ReNcell CX (cell line): Measurements from ENCODE around the gene TMEM120B.

GRCh38 chr12:121646784-121647286 lies 22.6 kb downstream of the MORN3 start:
- PRO-cap: no peak

DNA sequence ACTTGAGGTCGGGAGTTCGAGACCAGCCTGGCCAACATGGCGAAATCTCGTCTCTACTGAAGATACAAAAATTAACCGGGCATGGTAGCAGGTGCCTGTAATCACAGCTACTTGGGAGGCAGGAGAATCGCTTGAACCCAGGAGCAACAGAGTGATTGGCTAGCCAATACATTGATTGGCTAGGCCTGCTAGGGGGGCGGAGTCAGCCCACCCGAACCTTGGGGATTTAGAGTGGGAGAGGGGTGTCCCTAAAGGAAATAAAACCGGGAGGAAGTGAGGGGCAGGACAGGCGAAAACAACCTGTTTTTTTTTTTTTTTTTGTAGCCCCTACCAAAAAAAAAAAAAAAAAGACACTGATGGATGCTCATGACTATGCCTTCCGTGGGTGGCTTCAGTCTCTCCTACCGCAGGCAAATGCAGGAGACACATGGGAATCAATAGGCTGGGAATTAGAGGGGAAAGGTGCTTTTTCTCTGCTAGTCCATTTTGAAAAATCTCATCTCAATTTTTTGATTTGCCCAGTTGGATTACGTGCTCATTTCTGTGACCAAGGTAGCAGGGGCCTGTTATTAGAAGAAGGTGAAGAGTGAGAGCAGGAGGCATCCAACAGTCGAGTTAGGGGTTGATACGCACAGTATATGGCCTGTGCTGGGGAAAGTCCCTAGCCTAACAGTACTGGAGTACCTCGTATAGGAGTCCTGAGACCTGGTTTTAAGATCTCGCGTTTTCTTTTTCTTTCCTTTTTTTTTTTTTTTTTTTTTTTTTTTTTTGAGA lies 4.7 kb downstream of the MORN3 start:
- PRO-cap: no peak

DNA sequence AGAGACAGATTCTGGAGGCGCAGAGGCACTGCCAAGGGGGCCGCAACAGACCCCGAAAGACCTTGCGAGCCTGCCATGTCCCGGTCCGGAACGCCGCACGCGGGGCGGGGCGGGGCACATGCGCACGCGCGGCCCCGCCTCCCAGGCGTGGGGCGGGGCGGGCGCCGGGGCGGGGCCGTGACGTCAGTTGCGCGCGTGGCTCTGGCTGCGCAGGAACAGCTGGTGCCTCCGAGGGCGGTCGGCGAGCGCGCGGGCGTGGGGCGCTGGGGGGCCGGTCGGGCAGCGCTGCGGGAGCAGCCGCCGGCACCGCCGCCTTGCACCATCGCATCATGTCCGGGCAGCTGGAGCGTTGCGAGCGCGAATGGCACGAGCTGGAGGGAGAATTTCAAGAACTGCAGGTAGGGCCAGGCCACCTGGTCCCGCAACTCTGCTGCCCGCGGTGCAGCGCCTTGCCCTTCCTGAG lies at the start of gene TMEM120B:
Gene TMEM120B (plus strand): TSS at position 186 of the 463 bp plus-strand sequence.
- PRO-cap: bidirectional peak, plus-strand start at position 192 of the sequence, minus-strand start at position 86 of the sequence

GRCh38 chr12:121762065-121762786 lies 31.3 kb downstream of the RHOF start:
- PRO-cap: no peak

GRCh38 chr12:121797899-121798157 lies 4.3 kb upstream of the RHOF start:
- PRO-cap: unidirectional peak, plus-strand start at chr12:121798044

DNA sequence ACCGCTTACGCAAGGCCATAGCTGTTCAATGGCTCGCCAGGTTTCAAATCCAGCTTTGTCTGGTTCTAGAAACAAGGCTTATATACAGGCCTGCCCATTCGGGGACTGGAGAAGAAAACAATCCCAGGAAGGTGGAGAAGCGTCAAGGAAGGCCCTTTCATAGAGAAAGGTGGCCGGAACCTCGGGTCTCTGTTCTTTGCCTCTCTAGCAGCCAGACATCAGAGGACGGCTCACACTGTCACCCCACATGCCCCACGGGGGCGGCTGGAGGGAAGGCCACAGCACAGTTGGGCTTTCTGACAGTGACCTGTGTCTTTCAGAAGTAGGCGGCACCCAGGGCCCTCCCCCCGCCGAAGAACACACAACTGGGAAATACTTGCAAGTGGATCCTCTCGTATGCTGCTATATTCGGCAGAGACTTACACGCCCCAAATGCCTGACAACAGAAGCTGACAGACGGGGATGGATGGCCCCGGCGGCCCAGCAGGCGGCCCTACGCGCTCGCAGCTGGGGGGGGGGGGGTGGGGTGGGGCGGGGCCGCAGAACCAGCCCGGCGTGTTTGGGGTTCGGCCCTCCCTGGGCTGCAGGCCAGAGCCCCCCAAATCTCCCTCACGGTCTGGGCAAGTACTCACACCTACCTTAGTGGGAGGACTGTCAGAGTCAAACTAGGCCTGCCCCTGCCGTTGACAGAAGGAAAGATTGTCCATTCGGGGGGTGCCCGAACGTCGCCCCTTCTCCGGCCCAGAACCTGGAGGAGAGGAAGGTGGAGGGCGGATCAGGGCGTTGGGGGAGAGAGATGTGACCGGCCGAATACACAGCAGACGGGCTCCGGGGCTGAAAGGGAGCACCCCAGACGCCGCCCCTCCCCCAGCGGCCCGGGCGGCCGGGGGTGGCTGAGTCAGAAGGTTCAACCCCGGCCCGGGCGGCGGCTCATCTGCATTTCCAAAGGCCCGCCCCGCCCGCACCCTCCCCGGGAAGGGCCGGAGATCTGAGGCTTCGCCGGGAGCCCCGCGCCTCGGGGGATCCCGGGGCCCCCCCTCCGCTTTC lies 4.3 kb upstream of the SETD1B start:
- PRO-cap: unidirectional peak, plus-strand start at position 695 of the sequence; bidirectional peak, plus-strand start outside the sequence, minus-strand start at position 808 of the sequence

- PRO-cap: no peak
Measured at GRCh38 chr12:121801655-121802627, 1.9 kb upstream of the SETD1B start.

GRCh38 chr12:121810255-121810835 lies 6.5 kb downstream of the SETD1B start:
- PRO-cap: no peak

DNA sequence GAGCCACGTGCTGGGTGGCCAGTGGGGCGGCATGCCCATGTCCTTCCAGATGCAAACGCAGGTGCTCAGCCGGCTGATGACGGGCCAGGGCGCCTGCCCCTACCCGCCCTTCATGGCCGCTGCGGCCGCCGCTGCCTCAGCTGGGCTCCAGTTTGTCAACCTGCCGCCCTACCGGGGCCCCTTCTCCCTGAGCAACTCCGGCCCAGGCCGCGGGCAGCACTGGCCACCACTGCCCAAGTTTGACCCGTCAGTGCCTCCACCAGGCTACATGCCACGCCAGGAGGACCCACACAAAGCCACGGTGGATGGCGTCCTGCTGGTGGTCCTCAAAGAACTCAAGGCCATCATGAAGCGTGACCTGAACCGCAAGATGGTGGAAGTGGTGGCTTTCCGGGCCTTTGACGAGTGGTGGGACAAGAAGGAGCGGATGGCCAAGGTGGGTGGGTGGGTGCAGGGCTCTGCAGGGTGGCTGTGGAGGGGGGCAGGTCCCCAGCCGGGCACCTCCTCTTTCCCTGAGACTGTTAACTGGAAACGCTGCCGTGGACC lies 10.8 kb downstream of the SETD1B start:
- PRO-cap: no peak

DNA sequence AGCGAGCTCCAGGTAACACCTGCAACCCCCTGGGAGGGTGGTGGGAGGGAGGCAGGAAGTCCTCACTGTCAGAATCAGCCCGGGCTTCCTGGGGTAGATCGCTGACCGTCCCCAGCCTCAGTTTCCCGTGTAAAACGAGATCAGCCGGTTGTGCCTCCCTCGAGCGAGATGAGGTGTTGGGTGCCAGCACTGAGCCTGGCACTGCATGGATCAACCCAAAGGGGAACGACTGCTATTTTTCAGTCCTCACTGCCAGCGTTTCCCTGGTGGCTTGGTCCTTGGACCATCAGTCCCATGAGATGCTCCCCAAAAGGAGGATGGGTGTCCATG lies 16.0 kb downstream of the SETD1B start:
- PRO-cap: no peak

GRCh38 chr12:122077011-122077625 lies 1.4 kb upstream of the MLXIP start:
- PRO-cap: no peak

DNA sequence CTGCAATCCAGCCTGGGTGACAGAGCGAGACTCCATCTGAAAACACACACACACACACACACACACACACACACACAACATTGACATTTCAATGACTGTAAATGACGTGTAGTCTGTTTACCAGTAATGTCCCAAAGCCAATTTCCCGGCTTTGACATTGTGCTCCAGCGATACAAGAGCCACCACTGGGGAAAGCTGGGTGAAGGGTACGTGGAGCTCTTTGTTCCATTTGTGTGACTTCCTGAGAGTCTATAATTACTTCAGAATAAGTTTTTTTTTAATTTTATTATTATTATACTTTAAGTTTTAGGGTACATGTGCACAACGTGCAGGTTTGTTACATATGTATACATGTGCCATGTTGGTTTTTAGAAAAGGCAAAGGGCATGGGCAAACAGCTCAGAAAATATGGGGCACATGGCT lies 37.5 kb downstream of the MLXIP start:
- PRO-cap: no peak

GRCh38 chr12:122145716-122146310 lies 28.2 kb downstream of the IL31 start:
- PRO-cap: no peak

GRCh38 chr12:122322526-122323065 lies 56.3 kb upstream of the VPS33A start:
- PRO-cap: no peak

- PRO-cap: no peak
Measured at GRCh38 chr12:122323163-122323665, 56.9 kb upstream of the VPS33A start.

DNA sequence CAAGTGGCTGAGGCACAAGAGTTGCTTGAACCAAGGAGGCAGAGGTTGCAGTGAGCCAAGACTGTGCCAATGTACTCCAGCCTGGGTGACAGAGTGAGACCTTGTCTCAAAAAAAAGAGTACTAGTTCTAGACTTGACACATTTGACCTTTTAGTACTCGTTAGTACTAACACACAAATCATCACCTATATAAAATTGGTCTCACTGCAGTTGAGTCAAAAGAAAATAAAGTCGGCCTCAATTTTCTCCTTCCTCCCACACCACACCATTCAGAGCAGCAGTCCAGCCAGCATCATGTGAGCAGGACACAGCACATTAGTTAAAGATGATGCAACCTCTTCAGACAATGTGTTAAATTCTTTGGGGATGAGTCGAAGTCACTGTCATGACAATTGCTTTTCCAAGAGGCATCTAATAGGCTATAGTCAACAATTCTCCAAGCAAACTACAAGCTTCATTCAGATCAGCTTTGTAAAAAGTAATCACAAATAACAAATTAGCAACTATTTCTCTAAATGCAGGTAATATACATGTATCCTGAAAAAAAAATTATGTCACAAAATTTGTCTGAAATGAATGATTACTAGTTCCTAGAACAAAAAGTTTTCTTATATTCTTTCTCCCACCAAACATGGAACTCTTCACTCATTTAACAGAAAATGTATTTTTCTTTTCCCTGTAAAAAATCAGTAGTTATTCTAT lies 55.6 kb downstream of the CLIP1 start:
- PRO-cap: no peak

DNA sequence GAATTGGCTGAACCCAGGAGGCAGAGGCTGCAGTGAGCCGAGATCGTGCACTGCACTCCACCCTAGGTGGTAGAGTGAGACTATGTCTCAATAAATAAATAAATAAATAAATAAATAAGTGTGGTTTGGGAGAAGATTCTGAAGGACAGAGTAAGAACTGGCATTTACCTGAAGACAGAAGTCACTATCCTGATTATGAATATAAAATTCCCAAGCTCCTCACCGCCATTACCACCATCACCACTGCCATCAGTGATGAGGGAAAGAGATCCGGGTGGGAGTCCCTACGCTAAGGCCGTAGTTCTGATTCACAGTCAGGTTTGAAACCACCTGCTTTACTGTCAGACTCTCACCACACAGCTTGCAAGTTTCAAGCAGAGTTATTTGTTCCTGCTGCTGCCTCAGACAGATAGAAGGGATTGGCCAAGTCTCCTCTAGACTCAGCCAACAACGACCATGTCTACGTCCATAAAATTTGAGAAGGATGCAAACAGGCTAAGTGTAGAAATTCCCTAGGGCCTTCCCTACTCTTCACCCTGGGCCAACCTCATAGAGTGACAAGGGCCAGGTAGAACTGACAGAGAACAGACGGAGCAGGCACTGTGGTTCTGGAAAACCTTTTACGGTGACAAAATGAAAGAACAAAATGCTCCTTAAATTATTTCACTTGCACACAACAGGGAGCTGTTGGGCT lies 39.7 kb downstream of the CLIP1 start:
- PRO-cap: no peak

DNA sequence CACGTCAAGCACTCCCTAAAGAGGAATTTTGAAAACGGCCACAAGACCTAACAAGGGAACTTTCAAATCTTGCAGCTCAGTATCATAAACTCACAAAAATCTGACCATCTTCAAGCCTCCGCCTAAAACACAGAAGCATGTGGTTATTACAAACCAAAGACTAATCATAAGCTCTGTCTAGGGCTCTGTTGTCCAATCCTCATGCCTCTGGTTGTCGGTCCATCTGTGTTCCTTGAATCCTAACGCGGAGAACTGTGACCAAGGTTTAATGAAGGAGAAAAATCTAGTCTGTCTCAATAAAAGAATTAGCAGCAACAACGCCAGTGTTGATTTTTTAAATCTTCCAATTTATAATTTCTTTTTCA lies 39.2 kb downstream of the CLIP1 start:
- PRO-cap: no peak

GRCh38 chr12:122398924-122399890 lies 23.3 kb downstream of the CLIP1 start:
- PRO-cap: no peak

- PRO-cap: no peak
Measured at GRCh38 chr12:122516627-122517487, 9.9 kb downstream of the RSRC2 start.